Suprapubic skin (tissue), 4 donors: ENCODE measurements around the genes KRTAP25-1, KRTAP13-1, KRTAP13-4, KRTAP19-3, KRTAP19-7 and KRTAP6-2.

GRCh38 chr21:28375351-28376105, 509.6 kb downstream of the N6AMT1 start:
- PRO-cap = no peak
- RAMPAGE, long total RNA, 4 experiments = no peak in any of the 4 experiments

DNA sequence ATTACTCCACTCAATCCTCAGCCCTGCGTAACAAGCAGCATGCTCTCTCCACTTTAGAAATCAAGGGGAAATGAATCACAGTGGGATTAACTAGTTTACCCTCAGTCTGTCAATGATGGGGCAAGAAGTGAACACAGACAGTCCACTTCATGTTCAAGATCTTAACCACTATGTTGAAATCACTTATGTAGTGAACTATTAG, 57.8 kb downstream of the N6AMT1 start:
- PRO-cap = no peak
- RAMPAGE, long total RNA, 4 experiments = no peak in any of the 4 experiments

DNA sequence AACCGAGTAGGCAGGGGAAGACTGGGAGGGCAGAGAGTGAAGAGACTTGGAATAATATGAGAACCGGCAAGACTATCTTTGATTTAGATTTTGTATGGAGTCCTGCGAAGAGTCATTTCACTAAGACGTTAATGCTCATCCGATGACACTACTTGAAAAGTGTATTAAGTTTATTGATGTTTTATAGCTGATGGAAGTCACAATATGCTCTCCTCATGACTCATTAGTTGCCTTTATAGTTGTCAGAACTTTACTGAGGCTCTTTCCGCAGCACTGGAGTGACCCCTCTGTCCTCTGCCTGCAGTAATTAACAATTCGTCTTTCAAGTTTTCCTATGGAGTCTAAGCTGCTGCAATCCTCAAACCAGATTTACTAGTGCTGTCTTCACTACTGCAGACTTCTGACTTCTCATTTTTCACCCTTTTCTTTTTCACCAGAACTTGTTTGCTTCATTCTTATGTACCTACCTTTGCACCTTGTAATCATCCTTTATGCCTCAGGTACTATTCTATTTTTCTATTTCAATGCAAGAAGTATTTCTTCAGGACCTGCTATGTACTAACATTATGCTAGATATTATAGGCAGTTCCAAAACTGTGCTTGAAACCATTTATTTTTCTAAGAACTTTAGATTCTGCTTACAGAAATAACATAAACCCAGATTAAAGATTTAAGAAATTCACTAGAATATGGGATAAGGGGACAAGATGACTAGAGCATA, 964 bp downstream of the USP16 start:
- PRO-cap = no peak
- RAMPAGE, long total RNA, 4 experiments = no peak in any of the 4 experiments

DNA sequence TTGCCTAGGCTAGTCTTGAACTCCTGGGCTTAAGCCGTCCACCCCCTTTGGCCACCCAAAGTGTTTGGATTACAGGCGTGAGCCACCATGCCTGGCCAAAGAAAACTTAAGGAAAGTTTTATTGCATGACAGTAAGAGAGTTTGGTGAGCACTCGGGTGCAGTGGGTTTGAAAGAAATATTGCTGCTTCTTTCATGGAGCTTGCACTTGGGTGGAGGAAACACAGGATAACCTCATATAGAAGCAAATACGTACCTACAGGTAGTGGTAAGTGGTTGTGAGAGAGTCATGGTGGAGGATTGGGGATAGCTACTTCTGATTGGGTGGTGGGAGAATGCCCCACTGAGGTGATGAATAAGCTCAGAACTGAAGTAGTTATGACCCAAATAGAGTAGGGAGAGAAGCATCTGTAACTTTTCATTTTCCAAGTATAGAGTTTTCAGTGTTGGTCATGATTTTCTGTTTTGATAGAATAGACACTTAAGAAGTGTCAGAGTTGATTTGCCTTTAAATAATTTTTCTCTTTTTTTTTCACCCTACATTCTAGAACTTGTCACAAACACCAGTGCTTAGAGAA, 13.4 kb downstream of the USP16 start:
- PRO-cap = no peak
- RAMPAGE, long total RNA, 4 experiments = no peak in any of the 4 experiments

- PRO-cap = no peak
- RAMPAGE, long total RNA, 4 experiments = start-site peak on the plus strand in 1 of 4 experiments, at chr21:29105345-29105833 at its widest, 7 reads per replicate
Measured at GRCh38 chr21:29105151-29105781, 25.2 kb upstream of the MAP3K7CL start.

GRCh38 chr21:29175218-29176069, 45.0 kb downstream of the MAP3K7CL start:
- PRO-cap = no peak
- RAMPAGE, long total RNA, 4 experiments = no peak in any of the 4 experiments

DNA sequence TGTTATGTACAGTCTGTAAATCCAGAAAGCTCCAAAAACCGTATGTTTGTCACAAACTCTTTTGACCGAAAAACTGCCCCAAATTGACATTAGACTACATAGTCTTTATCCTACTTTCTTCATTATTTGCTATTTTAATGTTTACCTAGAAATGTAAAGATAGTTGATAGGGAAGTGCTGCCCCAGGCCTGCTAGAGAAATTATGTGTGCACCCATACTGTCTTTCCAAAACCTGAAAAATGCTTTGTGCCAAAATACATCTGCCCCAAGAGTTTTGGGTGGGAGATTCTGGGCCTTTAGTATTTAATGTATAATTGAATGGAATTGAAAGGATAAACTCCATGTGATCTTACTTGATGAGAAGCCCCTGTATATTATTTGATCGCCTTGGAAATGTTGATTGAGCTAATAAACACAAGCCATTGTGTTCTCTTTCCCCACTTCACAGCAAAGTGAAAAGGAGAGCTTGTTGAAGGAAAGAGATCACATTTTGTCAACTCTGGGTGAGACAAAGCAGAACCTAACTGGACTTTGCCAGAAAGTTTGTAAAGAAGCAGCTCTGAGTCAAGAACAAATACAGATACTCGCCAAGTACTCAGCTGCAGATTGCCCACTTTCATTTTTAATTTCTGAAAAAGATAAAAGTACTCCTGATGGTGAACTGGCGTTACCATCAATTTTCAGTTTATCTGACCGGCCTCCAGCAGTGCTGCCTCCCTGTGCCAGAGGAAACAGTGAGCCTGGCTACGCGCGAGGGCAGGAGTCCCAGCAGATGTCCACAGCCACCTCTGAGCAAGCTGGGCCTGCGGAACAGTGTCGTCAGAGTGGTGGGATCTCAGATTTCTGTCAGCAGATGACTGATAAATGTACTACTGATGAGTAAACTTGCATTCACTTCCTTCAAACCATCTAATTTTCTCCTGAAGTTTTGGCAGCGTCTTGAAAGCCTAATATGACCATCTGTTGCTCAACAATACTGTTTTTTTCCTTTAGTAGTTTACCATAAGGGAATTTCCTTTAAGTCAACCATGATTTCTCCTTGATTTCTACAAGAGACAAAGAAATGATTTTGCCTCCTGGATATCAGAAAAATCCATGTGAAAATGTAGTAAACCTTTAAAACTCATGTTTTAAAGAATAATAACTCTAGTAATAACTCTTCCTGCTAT, 43.6 kb downstream of the BACH1 start:
- PRO-cap = no peak
- RAMPAGE, long total RNA, 4 experiments = no peak in any of the 4 experiments

DNA sequence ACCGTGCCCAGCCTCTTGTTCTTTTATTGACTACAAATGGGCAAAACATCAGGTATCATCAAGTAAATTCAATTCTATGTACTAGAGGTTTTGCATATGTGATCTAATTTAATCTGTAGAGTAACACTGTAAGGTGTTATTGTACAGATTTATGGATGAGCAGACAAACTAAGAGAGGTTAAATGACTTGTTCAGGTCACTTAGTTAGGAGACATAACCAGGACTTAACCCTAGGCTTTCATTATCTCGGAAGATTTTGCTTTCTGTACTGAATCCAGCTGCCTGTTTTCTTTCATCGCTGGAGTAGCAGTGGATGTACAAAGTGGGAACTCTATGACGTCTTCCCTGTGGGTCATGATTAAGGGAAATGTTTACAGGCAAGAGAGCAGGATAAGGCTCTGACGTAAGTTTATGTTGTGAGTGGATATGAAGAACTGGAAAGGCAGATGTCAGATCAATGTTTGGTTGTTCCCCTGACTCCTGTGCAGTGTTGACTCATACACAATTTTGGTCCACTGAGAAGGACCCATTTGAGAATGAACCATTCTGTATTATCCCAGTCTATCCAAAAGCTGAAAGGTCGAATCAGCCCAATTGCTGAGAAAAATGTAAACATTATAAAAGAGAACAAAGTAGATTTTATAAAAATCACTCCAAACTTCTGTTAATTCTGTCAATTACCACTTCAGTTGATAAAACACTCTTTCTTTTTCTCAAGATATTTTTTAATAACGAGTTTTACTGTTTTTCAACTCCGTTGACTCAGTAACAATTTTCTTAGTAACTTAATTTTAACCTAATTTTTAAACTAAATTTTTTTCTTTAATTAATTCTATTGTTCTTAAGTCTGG, 292.4 kb downstream of the GRIK1 start:
- PRO-cap = no peak
- RAMPAGE, long total RNA, 4 experiments = no peak in any of the 4 experiments

GRCh38 chr21:30289409-30289742, at the start of gene KRTAP25-1:
Gene KRTAP25-1, minus strand, starts transcription at chr21:30289514.
- PRO-cap = no peak
- RAMPAGE, long total RNA, 4 experiments = no peak in any of the 4 experiments

DNA sequence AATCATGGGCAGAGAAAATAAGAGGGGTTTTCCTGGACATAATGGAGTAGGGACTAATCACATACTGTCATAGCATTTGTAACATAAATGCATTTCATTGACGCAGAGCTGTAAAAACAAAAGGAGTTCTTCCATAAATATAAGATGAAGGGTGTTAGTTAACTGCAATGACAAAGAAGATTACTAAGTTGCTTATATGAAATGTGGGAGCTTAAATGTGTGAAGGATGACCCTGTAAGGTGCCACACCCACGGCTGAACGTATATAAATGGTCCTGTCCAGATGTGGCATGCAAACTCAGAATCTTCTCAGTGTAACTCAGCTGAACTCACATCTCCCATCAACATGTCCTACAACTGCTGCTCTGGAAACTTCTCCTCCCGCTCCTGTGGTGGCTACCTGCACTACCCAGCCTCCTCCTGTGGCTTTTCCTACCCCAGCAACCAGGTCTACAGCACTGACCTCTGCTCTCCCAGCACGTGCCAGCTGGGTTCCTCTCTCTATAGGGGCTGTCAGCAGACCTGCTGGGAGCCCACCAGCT, at the start of gene KRTAP13-1:
TSS of gene KRTAP13-1 (plus strand) at position 290 of the 541 bp plus-strand sequence.
- PRO-cap = no peak
- RAMPAGE, long total RNA, 4 experiments = start-site peak on the plus strand in 1 of 4 experiments, centred at position 291 of the sequence, 67 reads per replicate

GRCh38 chr21:30429928-30430520, at the start of gene KRTAP13-4:
Gene KRTAP13-4, plus strand, starts transcription at chr21:30430220.
- PRO-cap = no peak
- RAMPAGE, long total RNA, 4 experiments = no peak in any of the 4 experiments

DNA sequence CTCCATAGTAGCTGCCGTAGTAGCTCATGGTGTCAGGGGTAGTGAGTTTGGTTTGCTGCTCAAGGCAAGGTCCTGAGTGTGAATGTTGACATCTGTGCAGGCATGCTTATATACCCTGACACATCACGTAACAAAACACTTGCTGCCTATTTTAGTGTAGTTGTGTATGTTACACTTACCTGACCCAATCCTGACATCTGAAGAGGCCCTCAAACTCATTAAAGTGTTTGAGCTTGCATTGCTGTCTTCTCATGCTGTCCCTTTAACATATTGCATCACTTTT, at the start of gene KRTAP19-3:
TSS of gene KRTAP19-3 (minus strand) at position 84 of the 283 bp plus-strand sequence.
- PRO-cap = no peak
- RAMPAGE, long total RNA, 4 experiments = start-site peak on the minus strand in 1 of 4 experiments, centred at position 83 of the sequence, 458 reads per replicate

DNA sequence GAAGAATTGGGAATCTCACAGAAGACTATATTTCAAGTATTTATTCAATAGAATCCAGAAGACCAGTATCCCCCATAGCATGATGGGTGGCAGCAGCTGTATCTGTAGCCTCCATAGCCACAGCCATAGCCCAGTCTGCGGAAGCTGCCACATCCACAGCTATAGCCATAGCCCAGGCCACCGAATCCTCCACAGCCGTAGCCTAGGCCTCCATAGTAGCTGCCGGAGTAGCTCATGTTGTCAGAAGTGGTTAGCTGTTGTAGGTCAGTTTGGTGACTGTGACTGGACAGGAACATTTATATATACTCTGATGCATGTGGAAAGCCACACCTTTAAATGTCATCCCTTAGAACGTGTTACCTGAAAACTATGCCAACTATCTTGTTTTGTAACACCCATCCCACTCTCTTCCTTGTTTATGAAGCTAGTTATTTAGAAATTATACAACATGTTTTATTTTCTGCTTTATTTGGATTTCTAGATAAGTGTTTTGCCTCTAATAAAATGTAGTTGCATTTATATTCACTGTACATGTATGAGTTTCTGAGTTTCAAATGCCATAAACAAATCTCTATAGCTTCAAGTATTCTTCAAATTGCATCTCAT, at the start of gene KRTAP19-7:
TSS of gene KRTAP19-7 (minus strand) at position 261 of the 606 bp plus-strand sequence.
- PRO-cap = no peak
- RAMPAGE, long total RNA, 4 experiments = no peak in any of the 4 experiments

DNA sequence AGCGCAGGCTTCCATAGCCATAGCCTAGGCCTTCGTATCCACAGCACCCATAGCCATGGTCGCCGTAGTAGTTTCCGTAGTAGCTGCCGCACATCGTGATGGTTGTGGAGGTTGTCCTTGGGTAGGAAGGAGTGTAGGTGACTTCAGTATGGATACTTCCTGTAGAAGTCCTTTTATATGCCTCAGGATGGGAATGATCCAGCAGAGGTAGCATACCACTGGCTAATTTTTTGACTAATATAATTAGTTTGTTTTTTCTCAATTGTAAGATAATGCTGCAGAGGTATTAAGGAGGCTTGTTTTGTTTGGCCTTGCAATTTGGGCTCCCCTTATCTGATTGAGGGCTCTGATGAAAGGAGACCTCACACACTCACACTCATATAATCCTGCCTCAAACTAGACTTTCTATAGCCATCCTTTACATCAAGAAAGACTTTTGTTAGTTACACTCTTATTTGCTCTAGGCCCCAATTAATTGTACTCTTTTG, at the start of gene KRTAP6-2:
TSS of gene KRTAP6-2 (minus strand) at position 122 of the 488 bp plus-strand sequence.
- PRO-cap = no peak
- RAMPAGE, long total RNA, 4 experiments = no peak in any of the 4 experiments

- PRO-cap = no peak
- RAMPAGE, long total RNA, 4 experiments = no peak in any of the 4 experiments
Measured at GRCh38 chr21:31370814-31371091, 26.7 kb upstream of the TIAM1 start.

- PRO-cap = no peak
- RAMPAGE, long total RNA, 4 experiments = no peak in any of the 4 experiments
Measured at GRCh38 chr21:31554521-31555211, 104.8 kb upstream of the SOD1 start.

DNA sequence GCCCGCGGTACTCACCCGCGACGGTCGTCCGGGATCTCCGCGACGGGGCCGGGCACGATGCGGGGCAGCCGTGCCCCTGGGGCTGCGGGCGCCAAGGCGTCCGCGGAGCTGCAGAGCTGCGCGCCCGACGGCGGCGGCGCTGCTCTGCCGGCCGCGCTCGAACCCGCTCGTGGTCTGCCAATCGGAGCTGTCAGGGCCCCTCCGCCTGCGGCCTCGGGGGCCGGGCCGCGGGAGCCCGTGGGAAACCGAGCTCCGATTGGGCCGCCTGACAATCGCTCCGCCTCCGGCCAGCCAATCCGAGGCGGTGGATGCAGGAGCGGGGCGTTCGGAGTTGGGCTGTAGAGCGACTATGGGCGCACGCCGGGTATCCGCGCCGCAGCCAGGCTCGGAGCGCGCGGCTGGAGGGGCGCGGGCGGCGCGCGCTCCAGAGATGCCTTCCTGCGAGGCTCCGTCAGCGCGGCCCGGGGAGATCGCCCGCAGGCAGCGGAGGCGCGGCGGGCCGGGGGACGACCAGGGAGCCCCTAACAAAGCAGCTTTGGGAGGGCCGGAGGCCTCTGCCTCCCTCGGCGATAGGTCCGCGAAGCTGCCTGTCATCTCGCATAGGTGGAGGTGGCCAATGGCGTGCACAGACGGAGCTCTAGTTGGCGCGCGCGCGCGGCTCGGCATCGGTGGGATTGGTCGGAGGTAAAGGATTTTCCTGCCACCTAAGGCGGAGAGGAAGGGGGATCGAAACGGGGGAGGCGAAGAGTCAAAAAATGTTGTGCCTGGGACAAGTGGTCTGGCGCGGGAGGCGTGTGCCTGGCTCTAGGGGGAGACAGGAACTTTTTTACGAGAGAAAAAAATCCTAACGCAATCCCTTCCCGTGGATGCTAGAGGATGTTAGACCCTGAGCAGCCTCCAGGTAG, 100.3 kb upstream of the SOD1 start:
- PRO-cap = bidirectional peak, plus-strand start at position 376 of the sequence, minus-strand start at position 146 of the sequence
- RAMPAGE, long total RNA, 4 experiments = no peak in any of the 4 experiments

- PRO-cap = no peak
- RAMPAGE, long total RNA, 4 experiments = no peak in any of the 4 experiments
Measured at GRCh38 chr21:31583775-31584432, 75.6 kb upstream of the SOD1 start.

DNA sequence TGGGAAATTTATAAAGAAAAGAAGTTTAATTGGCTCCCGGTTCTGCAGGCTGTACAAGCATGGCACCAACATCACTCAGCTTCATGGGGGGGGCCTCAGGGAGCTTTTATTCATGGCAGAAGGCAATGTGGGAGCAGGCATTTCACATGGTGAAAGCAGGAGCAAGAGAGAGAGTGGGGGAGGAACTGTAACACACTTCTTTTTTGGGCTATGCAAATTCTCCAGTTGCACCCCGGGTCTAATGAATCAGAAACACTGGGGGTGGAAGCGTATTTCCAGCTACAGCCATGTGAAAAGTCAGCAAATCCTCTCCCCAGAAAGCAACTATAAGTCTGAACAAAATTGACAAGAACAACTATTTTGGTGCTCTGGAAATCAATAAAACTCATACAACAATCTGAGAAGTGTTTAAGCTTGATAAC, 11.8 kb upstream of the SOD1 start:
- PRO-cap = no peak
- RAMPAGE, long total RNA, 4 experiments = no peak in any of the 4 experiments

DNA sequence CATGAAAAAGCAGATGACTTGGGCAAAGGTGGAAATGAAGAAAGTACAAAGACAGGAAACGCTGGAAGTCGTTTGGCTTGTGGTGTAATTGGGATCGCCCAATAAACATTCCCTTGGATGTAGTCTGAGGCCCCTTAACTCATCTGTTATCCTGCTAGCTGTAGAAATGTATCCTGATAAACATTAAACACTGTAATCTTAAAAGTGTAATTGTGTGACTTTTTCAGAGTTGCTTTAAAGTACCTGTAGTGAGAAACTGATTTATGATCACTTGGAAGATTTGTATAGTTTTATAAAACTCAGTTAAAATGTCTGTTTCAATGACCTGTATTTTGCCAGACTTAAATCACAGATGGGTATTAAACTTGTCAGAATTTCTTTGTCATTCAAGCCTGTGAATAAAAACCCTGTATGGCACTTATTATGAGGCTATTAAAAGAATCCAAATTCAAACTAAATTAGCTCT, 9.0 kb downstream of the SOD1 start:
- PRO-cap = no peak
- RAMPAGE, long total RNA, 4 experiments = no peak in any of the 4 experiments